ENCODE results near the genes PLA2G12A and FAM241A.

DNA sequence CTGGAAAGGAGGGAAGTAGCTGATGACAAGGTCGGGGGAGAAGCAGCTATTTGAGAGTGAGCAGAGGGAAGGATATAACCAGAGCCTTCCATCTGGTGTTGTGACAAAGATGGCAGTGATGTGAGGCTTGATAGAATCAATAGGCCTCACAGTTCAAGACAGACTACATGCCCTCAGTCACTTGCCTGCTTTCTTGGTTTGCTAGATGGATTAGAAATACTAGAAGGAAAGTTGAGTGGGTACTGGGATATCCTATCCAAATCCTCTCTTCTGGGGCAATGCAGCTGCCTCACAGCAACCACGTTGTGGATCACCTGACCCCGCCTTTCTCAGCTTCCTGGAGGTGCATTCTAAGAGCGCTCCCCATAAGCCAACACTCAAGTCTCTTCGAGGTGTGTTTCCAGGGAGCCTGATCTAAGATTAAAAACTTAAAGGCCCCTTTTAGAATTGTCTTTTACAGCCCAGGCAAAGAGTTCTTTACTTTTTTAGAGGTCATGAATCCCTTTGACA, 1.1 kb upstream of the RPL34 start:
- PRO-cap: no peak

DNA sequence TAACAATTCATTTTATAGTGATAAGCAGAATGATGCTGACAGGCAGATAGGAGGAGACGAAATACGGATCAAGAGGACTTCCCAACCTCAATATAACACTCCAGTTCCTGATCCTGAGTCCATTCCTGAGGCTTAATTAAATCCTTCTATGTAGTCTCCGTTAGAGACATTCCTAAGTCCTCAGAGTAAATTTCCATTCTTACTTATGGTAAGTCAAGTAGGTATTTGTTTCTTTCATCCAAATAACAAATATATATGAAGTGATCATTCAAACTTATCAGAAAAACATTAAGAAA, 16.0 kb downstream of the MCUB start:
- PRO-cap: no peak

DNA sequence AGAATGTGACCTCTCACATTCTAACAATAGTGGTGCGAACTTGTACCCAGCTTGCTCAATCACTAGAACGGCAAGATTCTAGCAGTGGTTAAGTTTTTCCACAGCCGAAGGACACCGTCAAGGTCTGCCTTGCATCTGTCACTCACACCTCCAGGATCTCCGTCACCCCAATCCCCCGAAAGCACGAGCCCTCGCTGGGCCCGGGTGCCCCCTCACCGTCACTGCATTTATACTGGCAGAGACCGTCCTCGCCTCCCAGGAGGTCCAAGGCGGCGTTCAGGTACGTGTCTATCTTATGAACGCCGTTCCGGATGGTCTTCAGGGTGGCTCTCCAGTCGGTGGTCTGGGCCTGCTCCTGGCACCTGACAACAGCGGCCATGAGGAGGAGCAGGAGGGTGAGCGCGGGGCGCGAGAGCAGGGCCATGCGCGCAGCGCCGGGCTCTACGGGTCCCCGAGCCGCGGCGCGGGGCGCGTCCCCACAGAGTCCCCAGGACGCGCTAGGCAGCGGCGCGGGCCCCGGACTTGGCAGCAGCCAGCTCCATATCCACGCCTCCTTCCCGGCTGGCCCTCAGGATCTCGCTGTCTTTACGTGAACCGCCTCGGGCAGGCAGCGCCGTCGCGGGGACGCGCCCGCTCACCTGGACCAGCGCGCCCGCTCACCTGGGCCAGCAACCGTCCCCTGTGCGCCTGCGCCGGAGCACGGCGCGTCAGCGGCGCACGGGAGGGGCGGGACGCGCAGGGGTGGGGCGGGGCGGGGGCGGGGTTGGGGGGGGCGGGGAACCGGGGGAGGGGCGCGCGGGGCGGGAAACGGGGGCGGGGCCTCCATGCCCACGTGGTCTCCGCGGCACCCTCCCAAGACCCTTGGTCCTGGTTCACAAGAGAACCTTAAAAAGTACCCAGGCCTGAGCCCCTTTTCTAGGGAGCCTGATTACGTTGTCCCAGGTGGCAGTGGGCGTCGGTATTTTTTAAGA, at the start of gene PLA2G12A:
PLA2G12A (minus strand) TSS at position 685 of the 971 bp plus-strand sequence.
- PRO-cap: bidirectional peak, plus-strand start at position 340 of the sequence, minus-strand start at position 228 of the sequence; bidirectional peak, plus-strand start at position 788 of the sequence, minus-strand start at position 677 of the sequence

- PRO-cap: unidirectional peak, plus-strand start at chr4:109816253
Measured at GRCh38 chr4:109816114-109816643, 617 bp downstream of the GAR1 start.

DNA sequence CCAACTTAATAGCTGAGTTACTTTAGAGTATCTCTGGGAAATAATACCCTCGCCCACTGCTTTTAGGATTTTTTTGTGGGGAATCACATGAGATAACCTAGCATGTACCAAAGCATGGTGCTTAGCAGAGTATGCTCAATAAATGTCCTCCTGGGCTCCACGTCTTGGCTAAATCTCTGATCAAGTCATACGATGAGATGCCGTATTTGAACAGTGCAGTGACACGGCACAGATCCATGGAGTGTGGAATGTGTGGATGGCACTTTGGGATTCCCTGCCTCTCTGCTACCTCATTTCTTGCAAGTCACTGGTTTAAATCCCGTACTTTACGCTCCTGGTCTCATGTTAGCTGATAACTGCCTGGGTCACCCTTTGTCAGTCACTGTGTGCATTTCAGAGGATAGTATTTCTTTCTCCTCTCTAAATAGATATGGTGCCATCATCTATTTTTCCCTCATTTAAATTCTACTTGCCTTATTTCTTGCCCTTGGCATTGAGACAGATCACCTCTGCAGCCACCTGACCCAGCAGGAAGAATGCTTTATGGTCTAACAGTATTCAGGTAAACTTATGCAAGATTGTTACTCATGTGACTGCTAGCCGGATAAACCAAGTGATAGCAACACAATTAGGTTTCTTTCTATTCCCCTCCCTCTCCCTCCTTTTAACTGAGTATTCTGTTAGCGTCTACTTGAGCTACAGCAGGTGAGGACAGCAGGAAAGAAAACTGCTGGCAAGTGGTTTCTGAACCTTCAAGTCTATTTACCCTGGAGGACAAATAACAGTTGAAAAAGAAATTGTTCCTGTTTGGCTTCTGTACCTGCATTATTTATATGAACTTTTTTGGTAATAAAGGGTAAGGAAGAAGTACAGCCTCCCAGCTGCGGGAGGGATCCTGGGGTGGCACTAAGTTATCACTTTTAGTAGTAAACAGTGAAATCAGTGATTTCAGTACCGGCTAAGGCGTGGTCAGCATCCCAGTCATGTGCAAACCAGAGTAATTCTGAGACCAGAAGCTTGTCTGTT, 2.9 kb downstream of the EGF start:
- PRO-cap: no peak

- PRO-cap: unidirectional peak, minus-strand start at chr4:109980462
Measured at GRCh38 chr4:109980396-109980988, 67.8 kb downstream of the EGF start.

DNA sequence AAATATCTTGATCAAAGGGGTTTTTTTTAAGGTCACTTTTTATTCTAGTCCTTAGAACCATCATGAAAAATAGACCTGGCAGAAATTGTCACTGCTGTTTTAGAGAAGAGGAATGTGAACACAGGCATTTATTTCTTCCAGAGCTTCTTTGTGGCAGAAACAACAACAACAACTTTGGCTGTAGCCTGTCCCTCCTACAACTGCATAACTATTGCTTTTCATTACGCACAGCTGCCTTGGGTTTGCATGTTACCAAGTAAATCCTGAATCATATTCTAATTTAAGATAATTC, 73.2 kb downstream of the EGF start:
- PRO-cap: no peak

DNA sequence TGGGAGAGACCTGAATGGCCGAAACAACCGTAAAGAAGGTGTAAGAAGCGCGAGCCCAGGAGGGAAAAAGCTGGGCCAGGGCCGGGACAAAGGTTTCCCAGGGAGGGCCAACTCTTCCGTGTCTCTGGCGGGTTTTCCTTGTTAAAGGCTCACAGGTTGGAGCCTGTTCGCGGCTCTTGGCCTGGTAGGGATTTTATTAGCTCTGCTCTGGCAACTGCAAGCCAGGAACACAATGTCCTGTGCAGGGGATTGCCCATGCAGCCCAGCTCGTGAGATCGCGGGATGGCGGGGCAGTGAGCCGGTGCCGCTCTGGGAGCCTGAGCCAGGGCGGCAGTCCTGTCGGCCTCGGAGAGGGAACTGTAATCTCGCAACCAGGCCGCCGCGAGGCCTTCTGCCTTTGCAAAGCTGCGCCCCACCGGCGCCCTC, 2.2 kb downstream of the PITX2 start:
- PRO-cap: no peak

GRCh38 chr4:110632791-110633234, 9.9 kb upstream of the PITX2 start:
- PRO-cap: no peak

DNA sequence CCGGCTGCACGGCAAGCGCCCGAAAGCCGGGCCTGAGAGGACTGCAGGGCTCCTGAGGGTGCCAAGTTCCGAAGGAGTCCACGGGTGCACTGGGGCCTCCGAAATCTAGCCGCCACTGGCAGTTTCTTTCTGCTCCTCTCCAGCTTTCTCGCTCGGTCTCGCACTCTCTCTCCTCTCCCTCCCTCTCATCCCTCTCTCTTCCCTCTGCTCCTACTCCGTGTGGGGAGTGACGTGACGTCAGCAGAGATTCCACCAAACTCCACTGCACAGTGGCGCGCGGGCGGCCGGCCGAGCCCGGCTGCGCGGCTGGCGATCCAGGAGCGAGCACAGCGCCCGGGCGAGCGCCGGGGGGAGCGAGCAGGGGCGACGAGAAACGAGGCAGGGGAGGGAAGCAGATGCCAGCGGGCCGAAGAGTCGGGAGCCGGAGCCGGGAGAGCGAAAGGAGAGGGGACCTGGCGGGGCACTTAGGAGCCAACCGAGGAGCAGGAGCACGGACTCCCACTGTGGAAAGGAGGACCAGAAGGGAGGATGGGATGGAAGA, 14.0 kb upstream of the PITX2 start:
- PRO-cap: no peak

GRCh38 chr4:110637393-110637991, 14.6 kb upstream of the PITX2 start:
- PRO-cap: no peak

DNA sequence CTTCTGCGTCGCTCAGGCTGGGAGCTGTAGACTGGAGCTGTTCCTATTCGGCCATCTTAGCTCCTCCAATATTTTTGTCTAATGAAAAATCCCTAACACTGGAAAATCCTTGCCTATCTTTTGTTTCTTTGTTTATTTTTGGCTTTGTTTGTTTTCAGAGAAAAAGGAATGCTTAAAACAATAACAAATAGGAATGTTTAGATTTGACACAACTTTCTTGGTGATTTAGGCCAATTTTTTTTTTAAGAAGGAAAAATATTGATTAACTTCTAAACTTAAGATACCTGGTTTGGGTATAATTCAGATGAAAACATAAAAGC, 70.7 kb upstream of the PITX2 start:
- PRO-cap: no peak

GRCh38 chr4:111958025-111958333, 187.3 kb upstream of the FAM241A start:
- PRO-cap: no peak

DNA sequence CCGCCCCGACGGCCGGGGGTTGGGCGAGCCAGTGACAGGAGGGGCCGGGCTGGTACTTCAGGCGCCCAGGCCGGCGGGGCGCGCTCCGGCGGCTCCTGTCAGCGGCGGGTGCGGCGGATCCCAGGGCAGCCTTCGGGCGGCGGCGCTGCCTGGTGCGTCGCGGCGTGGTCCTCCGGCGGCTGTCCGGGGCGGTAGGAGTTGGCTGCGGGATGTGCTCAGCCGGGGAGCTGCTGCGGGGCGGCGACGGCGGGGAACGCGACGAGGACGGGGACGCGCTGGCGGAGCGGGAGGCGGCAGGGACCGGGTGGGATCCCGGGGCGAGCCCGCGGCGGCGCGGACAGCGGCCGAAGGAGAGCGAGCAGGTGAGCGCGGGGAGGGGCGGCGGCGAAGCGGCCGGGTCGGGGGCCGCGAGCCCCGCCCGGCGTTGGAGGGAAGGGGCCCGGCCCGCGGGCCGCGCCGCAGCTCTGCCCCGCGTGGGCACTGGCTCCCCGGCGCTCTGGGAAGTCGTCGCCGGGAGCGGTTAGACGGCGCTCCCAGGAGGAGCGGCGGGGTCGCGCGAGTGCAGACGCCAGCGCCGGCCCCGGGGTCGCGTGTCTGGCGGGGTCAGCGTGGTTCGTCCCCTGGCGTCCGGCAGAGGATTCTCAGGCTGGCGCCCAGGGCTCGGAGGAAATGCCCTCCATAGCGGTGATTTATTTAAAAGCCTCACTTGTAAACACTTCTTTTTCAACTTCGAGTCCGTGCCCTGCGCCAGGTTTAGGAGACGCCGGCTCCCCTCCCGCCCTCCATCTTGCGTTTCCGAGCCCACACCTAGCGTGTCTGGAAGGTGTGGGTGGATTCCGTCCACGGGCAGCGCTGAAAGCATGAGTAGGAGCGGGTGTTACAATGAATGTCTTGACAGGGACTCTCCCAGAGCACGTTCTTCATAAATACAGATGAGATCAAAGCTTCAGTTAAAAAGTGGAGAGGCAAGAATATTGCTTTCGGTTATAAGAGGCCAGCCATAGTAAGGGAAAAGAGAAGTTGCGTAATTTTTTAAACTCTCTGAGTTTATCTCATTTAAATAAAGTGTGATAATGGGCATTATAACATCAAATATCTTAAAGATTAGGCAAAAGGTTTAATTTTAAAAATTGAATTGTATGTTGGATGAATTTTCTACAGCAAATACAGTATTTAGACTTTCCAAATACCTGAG, at the start of gene FAM241A:
FAM241A (plus strand) TSS at position 83 of the 1,195 bp plus-strand sequence.
- PRO-cap: bidirectional peak, plus-strand start at position 66 of the sequence, minus-strand start outside the sequence; bidirectional peak, plus-strand start at position 500 of the sequence, minus-strand start at position 492 of the sequence

GRCh38 chr4:112279514-112279938, 6.2 kb downstream of the TIFA start:
- PRO-cap: no peak

- PRO-cap: no peak
Measured at GRCh38 chr4:112397556-112398247, 100.5 kb downstream of the ALPK1 start.

DNA sequence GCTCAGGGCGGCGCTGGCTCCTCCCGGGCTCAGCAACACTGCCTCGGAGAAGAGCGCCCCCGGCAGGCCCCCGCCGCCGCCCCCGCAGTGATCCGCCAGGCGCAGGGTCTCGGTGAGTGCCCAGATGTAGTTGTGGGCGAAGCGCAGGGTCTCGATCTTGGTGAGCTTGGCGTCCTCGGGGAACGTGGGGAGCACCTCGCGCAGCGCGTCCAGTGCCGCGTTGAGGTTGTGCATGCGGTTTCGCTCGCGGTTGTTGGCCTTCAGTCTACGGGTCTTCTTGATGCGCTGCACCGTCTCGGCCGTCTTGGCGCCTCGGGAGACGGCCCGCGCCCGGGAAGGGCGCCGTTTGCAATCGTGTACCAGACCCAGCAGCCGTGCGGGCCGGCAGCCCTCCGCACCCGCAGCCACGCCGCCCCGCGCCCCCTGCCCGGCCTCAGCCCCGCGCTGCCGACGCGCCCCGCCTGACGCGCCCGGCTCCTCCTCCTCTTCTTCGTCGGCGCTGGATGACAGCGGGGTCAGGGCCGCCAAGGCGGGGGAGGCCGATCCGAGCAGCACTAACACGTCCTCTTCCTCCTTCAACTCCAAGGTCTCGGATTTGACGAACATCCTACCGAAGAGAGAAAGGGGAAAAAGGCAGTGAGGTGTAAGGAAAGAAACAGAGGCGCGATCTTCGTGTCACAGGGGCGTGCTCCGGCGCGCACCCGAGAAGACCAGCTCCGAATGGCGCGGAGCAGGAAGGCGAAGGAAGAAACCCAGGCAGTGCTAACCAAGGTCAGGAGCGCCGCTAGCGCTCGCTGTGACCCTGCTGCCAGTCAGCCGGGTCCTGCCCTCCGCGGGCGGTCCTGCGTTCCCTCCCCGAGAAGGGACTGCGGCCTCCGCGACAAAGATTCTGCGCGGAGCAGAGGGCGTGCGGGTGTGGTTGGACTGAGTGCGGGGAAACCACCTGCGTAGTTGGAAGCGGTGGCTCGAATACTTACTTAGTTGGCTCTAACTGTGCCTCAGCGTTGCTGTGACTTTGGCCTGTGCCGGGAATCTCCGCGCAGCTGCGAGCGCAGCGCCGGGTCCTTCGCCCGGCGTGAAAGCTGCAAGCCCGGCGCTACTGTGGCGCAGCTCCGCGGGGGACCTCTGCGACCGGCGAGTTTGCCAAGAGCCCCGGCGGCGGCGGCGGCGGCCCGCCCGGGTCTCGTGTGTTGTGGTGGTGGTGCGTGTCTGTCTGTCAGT, 700 bp downstream of the NEUROG2 start:
- PRO-cap: no peak

DNA sequence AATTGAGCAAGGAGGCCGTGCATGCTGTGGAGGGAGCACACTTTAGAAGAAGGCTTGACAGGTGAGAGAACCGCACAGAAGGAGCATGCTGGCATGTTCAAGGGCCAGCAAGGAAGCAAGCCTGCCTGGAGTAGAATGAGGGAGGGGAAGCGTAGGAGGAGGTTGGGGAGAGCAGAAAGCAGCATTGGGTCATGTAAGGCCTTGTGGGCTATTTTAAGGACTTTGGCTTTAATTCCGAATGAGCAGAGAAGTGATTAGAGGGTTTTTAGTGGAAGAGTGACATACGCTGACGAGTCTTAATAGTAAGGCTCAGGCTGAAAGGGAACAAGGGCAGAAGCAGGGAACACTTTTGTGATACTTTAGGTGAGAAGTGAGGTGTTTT, 132.2 kb downstream of the ANK2 start:
- PRO-cap: no peak

- PRO-cap: no peak
Measured at GRCh38 chr4:113332852-113333282, 283.4 kb downstream of the ANK2 start.

DNA sequence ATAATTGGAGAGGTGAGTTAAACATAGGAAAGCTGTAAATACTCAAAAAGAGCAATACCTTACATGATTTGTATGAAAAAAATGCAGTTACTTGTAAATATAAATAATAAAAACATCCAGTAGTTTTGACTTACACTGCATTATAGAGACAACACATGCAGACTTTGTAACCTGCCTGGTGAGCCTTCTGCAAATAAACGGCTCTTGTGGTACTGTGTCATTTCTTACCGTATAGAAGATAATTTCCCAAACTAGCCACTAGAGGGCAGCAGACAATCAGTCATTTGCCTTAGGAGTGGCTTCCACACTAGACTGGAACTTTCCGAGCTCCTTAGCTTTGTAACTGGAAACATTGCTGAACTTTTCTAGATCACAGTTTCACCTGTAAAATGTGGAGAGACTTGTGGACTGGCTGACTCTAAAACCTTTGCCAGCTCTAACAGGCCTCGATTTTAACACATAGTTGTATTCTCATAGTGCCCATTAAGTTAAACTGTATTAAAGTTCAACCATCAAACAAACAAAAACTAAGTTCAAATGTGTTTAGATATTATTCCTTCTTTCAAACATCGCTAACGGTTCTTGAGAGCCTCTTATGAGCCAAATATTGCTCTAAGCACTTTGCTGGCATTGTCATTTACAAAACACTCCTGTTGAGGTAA, 345.3 kb downstream of the ANK2 start:
- PRO-cap: no peak